Endometrial microvascular endothelial cells (primary cell): ENCODE results near the genes PET100 and HNRNPM.

- RAMPAGE, long total RNA = no peak
Measured at GRCh38 chr19:7357129-7357595, 8.4 kb downstream of the ARHGEF18 start.

DNA sequence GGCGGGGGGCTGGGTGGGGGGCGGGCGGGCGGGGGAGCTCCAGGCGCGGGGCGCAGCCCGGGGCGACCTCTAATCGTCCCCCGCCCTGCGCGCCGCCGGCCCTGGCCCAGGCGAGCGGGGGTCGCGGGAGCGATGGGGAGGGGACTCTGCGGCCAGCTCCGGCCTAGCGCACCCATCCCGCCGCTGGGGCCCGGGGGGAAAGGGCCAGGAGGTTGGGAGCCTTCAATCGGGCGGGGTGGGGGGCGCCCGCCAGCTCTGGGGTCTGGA is 311 bp downstream of the ZNF358 start:
- RAMPAGE, long total RNA = no peak

- RAMPAGE, long total RNA = no peak
Measured at GRCh38 chr19:7541068-7541671, 5.7 kb downstream of the PNPLA6 start.

- RAMPAGE, long total RNA = no peak
Measured at GRCh38 chr19:7628787-7629360, 471 bp downstream of the XAB2 start.

GRCh38 chr19:7629361-7630247 is at the start of gene PET100:
Gene PET100, plus strand, starts transcription at chr19:7629793.
- RAMPAGE, long total RNA = start-site peak on the minus strand at chr19:7629540-7629558, 147 and 113 reads in 2 replicates; start-site peak on the plus strand at chr19:7629818-7629831, 76 and 70 reads in 2 replicates

GRCh38 chr19:7669243-7669586 is 366 bp downstream of the RETN start:
- RAMPAGE, long total RNA = no peak

- RAMPAGE, long total RNA = no peak
Measured at GRCh38 chr19:7788563-7789023, 25.6 kb downstream of the CLEC4M start.

- RAMPAGE, long total RNA = no peak
Measured at GRCh38 chr19:7852790-7853846, 21.1 kb downstream of the PRR36 start.

GRCh38 chr19:7862759-7863198 is 11.4 kb downstream of the PRR36 start:
- RAMPAGE, long total RNA = no peak

DNA sequence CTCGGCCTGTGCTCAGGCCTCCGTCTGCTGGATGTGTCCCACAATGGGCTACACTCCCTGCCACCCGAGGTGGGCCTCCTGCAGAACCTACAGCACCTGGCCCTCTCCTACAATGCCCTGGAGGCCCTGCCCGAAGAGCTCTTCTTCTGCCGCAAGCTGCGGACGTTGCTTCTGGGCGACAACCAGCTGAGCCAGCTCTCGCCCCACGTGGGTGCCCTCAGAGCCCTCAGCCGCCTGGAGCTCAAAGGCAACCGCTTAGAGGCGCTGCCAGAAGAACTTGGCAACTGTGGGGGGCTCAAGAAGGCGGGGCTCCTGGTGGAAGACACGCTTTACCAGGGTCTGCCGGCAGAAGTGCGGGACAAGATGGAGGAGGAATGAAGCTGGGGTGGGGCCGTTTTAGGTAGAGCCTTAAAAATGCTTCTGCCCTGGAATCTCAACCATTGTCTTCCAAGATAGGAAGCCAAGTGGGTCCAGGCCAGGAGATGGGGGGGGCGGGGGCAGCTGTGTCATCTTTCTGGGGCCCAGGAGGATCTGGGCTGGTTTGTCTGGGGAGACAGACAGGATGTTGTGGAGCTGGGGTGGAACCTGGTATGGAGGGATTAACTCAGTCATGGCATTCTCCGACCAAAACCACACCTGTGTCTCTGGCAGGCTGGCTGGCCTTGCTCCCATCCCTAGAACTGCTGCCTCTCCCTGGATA is 3.0 kb upstream of the MAP2K7 start:
- RAMPAGE, long total RNA = no peak

GRCh38 chr19:7916054-7917167 is 1.8 kb downstream of the TGFBR3L start:
- RAMPAGE, long total RNA = no peak

DNA sequence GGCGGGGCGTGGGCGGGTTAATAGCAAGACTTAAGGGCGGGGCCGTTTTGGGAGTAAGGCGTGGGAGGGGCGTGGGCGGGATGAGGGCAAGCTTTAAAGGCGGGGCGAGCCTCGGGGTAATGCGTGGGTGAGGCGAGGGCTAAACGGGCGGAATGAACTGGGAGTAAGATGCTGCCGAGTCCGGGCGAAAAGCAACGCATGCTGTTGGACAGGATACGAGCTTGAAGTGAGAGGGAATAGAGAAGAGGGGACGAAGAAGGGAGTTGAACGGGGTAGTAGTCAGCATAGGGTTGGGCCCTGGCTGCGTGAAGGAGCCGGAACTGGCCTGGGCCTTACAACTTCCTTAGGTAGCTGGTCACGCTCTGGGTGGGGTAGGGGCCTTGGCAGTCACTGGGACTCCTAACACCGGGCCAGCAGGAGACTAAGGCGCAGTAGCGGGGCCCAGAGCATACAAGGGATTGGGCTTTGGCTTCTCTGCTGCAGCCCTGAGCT is 802 bp downstream of the SNAPC2 start:
- RAMPAGE, long total RNA = start-site peak on the plus strand centred at position 124 of the sequence, 27 bp wide, 54 and 65 reads in 2 replicates

DNA sequence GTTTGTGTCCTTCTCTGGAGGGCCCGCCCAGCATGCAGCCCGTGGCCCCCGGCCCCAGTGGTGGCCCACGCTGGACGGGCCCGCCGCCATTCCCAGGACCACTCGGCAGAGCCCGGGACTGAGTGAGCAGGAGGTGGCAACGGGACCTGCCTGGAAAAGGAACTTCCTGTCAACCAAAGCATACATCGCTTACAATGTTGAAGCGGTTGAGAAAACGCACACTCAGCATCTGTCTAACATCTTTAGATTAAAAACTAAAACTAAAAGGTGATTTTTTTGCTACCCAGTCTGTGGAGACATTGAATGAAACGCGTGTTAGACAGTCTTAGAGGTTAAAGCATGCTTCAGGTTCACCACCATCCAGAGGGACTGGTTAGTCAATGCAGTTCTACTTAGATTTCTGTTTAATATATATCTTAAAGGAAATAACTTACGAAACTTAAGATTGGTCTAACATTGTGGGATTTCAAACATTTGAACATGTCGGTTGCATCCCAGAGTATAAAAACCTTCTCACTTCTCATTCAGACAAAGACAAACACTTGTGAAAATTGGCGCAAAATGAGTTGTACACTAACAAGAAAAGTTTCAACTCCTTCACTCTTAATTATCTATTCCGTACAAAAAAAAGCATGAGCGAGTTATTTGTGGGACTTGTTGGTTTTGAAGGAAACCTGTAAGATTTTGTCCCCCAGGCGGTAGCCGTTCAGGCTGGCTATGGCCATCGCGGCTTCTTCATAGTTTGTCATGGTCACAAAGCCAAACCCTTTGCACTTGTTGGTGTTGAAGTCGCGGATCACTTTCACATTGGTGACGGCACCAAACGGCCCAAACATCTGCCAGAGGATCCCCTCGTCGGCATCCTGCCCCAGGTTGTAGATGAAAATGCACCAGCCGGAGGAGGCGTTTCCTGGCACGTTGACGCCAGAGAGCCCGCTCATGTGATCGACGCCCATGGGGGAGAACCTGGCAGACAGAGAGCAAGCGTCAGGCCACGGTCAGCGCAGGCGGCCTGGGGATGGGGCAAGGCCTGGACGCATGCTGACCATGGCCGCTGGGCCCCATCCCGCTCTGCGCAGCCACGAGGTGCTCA is 19.7 kb upstream of the TIMM44 start:
- RAMPAGE, long total RNA = no peak

DNA sequence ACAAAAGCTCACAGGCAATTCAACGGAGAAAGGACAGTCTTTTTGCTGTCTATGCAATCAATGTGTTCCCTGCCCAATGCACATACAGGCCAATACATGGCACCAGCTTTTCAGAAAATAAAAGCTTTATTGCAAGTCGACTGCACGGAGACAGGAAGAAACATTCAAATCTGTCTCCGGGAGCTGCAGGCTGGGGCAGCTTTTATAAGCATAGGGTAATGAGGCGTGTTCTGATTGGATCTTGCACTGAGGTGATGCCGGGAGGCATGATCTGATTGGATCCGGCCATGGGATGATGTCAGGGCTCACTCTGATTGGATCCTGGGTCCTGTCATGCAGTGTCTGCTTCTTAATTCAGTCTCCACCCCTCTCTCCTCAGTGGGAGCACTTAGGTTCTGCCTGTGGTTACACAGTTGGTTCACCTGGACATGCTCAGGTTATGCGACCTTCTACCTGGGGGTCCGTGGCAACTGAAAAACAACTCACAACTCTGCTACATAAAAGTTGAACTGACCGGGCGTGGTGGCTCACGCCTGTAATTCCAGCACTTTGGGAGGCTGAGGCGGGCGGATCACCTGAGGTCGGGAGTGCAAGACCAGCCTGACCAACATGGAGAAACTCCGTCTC is 11.8 kb upstream of the FBN3 start:
- RAMPAGE, long total RNA = no peak

- RAMPAGE, long total RNA = no peak
Measured at GRCh38 chr19:8216570-8216978, 7.4 kb downstream of the CERS4 start.

DNA sequence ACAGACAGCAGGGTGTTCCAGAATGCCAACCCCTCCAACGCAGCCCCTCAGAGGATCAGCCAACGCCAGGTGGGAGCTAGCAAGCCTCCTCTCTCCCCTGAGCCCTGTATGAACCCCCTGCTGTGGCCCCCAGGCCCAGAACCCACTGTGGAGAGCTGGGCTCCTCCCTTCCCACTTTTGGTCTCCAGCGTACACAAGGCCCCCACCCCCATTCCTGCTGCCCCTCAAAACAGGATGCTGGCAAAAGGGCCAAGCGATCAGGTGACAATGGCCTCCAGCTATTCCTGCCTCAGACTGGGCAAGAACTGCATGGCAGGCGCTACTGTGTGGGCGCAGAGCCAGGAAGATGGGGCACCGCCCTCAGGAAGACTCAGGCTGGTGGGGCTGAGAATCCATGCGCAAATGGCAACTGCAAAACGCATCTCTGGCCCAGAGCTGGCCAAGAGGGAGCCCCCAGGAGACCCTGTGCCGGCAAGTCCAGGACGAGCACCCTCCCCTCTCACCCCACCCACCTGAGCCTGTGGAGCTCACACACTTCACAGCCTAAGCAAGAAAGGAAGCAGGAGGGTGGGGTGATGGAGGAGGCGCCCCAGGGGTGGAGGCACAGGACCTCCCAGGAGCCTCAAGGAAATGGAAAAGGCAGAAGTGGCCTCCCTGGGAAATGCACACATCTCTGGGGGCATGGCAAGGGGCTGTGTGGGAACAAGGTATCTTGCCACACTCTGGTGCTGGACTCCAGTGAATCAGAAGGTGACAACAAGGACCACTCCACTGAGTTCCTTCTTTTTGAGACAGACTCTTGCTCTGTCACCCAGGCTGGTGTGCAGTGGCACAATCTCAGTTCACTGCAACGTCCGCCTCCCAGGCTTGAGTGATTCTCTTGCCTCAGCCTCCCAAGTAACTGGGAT is 3.8 kb upstream of the CD320 start:
- RAMPAGE, long total RNA = no peak

DNA sequence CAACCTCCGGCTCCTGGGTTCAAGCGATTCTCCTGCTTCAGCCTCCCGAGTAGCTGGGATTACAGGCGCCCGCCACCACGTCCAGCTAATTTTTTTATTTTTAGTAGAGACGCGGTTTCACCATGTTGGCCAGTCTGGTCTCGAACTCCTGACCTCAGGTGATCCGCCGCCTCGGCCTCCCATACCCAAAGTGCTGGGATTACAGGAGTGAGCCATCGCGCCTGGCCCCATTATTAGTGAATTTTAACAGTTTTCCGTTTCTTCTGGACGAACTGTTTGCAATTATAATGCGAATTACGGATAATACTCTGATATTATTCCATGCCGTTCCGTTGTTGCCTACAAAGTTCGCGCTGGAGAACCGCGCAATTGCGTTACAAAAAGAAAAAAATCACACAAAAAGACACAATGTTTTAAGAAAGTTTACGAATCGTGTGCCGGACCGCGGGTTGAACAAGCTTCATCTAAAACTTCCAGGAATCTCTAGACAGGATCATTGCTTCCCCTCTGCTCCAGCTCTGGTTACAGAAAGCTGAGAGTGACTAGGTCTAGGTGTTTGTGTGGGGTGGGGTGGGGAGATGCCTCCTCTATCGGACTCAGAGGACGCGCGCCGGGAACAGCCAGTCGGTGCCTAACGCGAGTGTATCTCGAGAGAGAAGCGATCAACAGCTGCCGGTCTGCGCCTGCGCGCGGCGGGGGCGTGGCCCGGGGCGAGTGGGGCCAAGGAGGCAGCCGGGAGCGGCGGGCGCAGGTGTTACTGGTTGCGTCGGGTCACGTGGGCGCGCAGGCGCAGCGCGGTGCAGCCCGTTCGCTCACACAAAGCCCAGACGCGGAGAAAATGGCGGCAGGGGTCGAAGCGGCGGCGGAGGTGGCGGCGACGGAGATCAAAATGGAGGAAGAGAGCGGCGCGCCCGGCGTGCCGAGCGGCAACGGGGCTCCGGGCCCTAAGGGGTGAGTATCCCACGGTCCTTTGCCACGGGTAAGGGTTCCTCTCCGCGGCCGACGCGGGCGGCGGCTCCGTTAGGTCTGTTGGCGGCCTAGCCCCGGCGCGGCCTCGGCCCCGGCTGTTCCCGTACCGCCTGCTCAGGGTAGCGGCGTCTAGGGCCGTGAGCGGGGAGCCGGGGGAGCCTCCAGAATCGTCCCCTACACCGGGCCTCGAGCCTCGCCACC is at the start of gene HNRNPM:
Gene HNRNPM (plus strand): TSS at position 815 of the 1,170 bp plus-strand sequence.
- RAMPAGE, long total RNA = start-site peak on the plus strand centred at position 830 of the sequence, 13 bp wide, 56 and 186 reads in 2 replicates

- RAMPAGE, long total RNA = no peak
Measured at GRCh38 chr19:8460257-8460734, 15.5 kb downstream of the HNRNPM start.

GRCh38 chr19:8487359-8488467 is 14.7 kb downstream of the PRAM1 start:
- RAMPAGE, long total RNA = no peak

DNA sequence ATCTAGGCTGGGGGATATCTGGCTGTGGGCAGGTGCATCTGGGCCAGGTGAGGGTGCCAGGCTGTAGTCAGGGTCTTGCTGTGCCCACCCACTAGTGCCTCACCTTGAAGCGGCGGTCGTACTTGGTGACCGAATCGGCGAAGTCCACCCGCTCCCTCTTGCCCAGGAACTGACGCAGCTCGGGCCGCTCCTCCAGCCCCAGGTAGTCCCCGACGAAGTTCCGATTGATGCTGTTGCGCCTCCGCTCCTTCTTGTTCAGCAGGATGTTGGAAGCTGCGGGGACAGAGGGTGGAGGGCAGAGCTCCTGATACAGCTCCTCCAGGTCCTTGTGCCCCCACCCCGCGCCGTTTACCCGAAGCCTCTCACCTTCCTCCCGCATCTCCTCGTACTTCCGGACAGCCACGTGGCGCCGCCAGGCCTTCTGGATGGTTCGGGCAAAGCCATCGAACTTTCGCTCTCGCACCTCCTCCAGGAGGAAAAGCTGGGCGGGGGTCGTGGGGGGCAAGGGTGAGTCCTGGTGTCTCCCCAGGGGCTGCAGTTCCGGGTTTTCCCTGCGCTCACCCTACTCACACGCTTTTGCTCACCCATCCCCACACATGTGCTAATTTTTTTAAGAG is 16.2 kb upstream of the ZNF414 start:
- RAMPAGE, long total RNA = no peak